Hair follicle dermal papilla cell (primary cell): ENCODE results near the gene ADGB.

- CAGE, long polyA plus RNA: no peak
Observed at GRCh38 chr6:143115783-143116163, 55.1 kb downstream of the AIG1 start.

DNA sequence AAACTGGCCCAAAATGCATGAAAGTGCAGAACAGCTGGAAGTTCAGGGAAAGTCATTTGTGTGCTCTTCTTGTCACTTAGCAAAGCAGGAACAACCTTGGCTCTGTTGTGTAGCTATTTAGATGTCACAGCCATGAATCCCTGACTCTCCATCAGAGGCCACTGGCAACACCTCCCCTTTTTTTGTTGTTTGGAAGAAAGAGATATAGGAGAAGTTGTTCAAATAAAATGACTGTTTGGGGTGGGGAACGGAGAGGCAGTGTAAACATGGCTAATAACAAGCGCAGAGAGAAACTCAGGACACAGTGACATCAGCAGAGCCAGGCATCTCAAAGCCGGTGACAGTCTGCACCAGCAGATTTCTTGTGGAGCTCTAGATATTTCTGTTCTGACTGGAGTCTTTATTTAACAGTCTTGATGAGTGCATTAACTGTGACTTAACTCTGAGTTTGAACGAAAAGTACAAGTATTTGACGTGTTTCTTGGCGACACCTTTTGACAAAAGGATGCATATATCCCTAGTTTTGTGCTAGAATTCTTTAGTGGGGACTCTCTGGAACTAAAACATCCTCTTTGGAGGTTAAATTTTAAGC lies 54.0 kb downstream of the ADAT2 start:
- CAGE, long polyA plus RNA: no peak

DNA sequence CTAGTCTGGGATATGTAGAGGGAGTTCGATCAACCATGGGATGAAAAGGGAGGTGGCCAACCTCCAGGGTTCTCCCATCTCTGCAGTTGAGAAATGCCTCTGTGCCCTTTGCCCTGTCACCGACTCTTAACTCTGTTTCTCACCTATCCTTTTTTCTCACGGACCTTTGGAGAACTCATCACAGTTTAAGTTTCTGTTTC lies 498 bp downstream of the PEX3 start:
- CAGE, long polyA plus RNA: no peak

DNA sequence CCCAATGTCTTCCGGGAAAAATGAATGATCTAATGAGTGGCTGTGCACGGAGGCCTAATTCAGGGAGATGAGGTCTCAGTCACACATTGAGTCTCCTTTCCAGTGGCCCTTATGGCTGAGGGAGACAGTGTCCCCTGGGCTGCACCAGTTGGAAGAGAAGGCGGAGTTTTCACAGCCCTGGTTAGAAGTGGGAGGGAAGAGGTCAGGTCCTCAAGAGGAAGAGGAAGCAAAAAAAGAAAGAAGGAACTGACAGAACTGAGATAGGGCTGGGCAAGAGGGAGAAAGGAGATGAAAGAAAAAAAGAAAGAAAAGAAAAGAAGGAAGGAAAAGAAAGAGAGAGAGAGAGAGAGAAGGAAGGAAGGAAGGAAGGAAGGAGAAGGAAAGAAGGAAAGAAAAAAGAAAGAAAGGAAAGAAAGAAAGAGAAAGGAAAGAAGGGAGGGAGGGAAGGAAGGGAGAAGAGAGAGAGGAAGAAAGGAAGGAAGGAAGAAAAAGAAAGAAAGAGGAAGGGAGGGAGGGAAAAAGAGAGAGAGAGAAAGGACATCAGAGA lies 5.1 kb upstream of the FUCA2 start:
- CAGE, long polyA plus RNA: no peak

GRCh38 chr6:143707815-143708274 lies 30.1 kb downstream of the PHACTR2 start:
- CAGE, long polyA plus RNA: no peak

DNA sequence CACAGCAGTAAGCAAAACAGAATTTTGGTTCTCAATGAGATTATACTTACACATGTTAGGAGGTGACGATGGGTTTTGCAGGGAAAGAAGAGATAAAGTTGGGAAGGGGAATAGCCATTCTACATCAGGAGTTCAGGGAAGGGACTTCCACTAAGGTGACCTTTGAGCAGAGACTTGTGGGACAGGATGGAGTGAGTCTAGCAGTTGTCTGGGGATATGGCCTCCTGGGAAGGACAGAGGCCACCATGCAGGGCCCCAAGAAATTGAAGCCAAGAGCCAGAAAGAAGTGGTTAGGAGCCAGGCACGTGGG lies 66.6 kb downstream of the PHACTR2 start:
- CAGE, long polyA plus RNA: no peak

DNA sequence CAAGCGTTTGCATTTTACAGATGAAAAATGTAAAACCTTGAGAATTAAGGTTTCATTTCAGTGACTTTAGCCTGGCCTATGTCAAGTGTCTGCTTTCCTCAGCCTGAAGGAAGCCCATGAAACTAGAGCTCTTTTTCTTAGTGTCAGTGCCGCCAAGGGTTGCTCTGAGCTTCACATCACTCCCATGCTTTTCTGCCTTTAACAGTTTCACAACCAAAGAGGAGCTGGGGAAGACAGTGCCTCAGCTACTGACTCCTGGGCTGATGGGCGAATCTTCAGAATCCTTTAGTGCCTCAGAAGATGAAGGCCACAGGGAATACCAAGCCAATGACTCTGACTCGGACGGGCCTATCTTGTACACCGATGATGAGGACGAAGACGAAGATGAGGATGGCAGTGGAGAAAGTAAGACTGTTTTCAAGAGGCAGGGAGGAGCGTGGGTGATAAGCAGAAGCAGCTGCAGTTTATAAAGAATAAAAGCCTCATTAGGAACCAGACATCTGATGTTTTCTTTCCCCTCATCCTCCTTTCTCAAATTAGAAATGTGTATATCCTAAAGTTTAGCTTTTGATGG lies 71.0 kb upstream of the LTV1 start:
- CAGE, long polyA plus RNA: no peak

DNA sequence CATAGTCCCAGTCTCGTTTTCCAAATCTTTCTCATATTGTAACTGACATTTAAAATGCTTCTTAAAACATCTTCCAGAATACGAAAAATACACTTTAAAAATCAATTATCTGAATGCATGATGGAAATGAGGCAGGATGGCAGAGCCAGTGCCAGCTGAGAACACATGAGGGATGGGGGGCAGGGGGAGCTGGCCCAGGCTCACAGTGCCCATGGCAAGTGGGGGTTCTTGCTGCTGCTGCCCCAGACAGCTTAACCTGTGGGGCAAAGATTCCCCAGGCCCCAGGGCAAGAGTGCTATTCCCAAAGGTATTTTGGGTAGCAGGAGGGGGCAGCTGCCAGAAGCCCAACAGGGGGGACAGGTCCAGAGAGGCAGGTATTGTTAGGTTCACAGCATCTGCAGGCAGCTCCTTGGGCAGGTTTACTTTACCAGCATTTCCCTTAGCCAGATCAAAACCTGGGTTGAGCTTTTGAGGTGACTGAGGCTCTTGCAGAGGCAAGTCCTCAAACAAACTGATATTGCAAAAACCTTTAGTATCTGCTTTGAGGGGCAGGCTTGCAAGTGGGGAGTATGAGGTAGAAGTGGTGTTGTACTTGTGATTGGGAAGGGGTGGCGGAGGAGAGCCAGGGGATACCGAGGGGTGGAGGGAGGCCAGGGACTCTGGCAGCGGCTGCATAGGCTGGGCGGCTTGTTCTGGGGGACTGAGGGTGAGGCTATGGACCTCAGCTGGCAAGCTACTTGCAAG lies 66.6 kb downstream of the PLAGL1 start:
- CAGE, long polyA plus RNA: no peak

DNA sequence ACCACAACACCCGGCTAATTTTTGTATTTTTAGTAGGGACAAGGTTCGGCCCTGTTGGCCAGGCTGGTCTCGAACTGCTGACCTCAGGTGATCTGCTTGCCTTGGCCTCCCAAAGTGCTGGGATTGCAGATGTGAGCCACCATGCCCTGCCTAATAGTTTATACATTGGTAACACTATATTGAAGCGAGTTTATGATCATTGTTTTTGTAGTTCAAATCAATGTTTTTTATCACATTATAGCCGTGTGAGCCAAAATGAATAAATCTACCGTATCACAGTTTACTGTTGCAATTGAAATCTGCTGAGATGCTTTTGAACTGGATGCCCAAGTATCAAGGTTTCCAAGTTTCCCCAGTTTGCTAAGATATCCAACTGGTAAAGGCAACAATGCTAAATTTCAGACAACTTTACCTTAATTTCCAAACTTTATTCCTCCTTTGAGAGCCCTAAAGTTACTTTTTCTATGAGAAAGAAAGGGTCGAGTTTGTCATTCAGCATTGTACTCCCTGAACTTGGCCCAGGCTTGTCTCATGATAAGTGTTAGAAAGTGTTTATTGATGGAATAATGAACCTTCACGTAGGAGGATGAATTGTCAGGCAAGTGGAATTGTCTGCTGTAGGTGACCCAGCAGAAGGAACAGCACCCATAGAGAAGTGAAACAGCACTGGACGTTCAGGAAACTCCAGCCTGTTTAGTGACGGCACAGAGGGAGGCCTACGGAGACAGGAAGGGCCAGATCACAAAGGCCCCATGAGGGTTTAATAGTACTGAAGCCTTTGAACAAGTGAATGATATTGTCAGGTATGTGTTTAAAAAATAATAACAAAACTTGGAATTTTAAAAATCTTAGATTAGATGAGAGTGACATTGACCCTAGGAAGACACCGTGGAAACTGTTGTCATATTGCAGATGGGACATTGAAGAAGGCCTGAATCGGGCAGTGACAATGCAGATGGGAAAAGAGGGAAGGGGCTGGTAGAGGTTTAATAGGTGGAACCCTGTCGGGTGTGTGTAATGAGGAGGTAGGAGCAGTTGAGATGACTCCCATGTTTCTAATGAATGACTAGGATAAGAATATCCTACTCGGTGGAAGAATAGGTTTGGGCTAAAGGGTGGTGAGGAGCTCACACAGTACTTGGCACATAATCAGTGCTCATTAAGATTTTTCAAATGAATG lies 2.9 kb downstream of the STX11 start:
- CAGE, long polyA plus RNA: no peak

GRCh38 chr6:144265305-144265873 lies 19.7 kb upstream of the UTRN start:
- CAGE, long polyA plus RNA: no peak

DNA sequence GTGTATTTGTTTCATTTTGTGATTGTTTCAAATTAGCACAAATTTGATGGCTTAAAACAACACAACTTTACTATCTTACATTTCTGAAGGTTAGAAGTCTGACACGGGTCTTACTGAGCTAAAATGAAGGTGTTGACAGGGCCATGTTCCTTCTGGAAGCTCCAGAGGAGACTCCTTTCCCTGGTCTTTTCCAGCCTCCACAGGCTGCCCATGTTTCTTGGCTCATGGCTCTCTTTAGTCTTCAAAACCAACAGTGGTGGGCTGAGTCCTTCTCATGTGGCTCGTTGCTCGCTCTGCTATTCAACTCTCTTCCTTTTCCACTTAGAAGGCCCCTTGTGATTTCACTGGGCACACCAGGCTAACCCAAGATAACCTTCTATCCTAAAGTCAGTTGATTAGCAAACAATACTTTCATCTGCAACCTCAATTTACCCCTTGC lies 79.5 kb downstream of the UTRN start:
- CAGE, long polyA plus RNA: no peak

DNA sequence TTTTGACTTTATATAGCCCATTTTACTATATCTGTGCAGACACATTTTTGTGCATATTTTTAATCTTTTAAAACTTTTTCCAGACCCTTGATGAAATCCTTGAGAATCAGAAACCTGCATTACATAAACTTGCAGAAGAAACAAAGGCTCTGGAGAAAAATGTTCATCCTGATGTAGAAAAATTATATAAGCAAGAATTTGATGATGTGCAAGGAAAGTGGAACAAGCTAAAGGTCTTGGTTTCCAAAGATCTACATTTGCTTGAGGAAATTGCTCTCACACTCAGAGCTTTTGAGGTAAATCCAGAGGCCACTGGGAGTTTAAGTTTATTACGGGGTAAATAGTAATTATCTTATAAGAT lies 177.4 kb downstream of the UTRN start:
- CAGE, long polyA plus RNA: no peak

GRCh38 chr6:144623670-144624469 lies 338.7 kb downstream of the UTRN start:
- CAGE, long polyA plus RNA: no peak

DNA sequence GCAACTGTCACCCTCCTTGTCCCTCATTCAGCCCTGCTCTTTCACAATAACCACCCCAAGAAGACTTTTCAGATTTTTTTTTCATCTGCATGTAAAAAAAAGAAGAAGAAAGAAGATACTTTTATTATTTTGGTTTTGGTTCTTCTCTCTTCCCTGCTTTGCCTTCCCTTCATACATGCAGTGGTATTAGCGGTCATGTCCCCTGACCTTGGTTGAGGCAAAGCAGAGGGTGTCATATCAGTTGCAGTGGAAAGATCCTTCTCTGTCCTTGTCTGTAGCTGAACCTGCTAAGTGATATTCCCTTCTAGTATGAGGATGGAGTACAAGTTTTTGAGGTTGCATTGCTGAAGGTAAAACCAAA lies 345.7 kb downstream of the UTRN start:
- CAGE, long polyA plus RNA: no peak

DNA sequence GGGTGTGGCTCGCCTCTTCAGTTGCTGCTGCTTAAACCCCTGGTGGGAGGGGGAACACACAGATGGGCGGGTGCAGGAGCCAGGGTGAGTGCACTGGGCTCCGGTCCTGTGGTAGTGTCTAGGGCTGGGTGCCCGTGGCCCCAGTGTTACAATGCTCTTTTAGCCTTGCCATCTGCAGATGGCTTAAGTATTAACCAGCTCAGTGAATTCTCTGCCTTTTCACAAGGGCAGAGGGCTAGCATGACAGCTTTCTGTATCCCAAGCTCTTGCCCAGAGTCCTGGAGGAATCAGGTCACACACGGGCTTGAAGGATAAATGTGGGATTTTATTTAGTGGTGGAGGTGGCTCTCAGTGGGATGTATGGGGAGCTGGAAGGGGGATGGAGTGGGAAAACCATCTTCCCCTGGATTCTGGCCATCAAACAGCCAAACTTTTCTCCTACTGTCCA lies 659.1 kb downstream of the EPM2A start:
- CAGE, long polyA plus RNA: no peak

- CAGE, long polyA plus RNA: no peak
Observed at GRCh38 chr6:146598737-146599266, at the start of gene ADGB. Gene ADGB (plus strand): TSS chr6:146598972.

DNA sequence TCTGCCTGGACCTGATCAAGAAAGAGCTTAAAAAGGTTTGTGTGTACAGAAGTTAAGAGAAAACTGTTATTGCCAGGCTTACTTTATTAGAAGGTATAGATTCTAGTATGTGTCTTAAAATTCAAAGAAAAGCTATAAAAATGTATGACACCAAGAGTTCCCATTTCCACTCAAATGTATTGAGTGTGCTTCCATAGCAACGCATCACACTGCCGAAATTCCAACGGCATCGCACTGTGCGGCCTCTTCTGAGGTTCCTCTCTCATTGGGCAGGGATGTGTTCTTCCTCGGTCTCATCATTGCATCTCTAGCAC lies 171.4 kb downstream of the ADGB start:
- CAGE, long polyA plus RNA: no peak

DNA sequence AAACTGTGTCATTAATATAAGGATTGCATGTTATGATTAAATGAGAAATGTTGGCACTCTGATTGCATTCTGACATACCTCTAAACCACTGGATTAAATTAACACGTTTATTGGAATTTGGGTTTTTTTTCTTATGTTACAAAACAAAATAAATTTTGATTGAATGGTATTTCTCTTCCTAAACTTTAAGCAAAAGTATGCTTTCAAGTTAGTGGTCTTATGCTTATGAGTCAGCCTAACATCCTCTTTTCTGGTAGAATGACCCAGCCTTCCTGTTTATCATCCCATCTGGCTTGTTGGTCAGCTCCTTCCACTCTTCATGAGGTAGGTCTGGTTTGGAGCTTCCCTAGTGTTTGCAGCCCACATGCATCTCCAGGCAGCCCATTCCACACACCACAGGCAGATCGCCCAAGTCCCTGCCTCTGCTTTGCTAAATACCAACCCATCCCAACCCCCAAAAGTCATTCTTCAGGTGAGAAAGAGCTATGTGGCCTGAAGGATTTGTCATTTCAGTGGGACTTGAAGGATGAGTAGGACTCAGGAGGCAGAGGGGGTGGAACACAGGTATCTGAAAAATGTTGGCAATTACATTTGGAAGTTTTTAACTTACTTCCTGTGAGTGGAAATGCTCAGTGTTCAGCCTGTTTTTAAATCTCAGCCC lies 293.9 kb downstream of the ADGB start:
- CAGE, long polyA plus RNA: no peak

- CAGE, long polyA plus RNA: no peak
Observed at GRCh38 chr6:147126713-147127130, 77.5 kb upstream of the STXBP5 start.

GRCh38 chr6:147303983-147305167 lies 100.2 kb downstream of the STXBP5 start:
- CAGE, long polyA plus RNA: no peak